Mucosa of descending colon (tissue), 1 donor: ENCODE measurements around the genes RASSF6, CXCL6, CXCL3 and PARM1.

DNA sequence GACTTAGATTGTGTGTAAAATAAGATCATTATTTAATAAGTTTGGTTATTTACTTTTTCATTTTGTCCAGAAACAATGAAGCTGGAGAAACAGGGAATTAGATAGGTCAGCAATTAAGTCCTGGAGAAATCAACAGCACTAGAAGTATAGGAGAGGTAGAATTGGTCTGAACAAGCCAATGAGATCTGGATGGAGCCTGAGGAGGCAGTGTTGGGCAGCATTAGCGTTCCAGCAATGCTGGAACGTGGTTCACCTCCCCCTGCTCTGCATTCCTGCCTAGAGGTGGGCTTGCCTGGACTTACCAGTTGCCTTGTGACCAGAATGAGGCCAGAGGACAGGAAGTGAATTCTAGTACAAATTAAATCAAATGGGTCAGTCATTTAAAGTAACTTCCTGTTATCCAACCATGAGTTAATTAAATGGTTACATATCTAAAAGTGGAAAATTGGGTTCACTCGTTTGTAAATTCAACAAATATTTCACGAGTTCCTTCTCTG is 4.6 kb downstream of the RASSF6 start:
- PRO-cap: no peak

DNA sequence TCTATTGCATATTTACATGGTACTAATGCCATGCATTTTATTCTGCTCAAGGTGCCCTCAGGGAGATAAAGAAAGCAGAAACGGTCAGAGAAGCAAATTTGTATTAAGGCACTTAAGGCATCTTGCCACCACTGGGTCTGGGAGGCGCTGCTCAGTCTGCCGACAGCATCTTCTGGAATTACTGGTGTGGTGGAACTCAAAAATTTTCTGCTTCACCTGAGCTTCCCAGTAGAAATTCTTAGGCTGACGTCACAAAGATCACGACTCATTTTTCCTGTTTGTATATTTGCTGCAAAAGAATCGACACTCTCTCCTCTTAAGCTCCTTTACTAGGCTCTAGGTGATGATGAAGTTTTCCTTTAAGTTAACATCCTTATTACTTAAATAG is 3.0 kb downstream of the RASSF6 start:
- PRO-cap: no peak

GRCh38 chr4:73619949-73621211 is at the start of gene RASSF6:
Gene RASSF6 (minus strand): TSS chr4:73620436.
- PRO-cap: unidirectional peak, minus-strand start at chr4:73620177; bidirectional peak, plus-strand start at chr4:73620696, minus-strand start at chr4:73620436

DNA sequence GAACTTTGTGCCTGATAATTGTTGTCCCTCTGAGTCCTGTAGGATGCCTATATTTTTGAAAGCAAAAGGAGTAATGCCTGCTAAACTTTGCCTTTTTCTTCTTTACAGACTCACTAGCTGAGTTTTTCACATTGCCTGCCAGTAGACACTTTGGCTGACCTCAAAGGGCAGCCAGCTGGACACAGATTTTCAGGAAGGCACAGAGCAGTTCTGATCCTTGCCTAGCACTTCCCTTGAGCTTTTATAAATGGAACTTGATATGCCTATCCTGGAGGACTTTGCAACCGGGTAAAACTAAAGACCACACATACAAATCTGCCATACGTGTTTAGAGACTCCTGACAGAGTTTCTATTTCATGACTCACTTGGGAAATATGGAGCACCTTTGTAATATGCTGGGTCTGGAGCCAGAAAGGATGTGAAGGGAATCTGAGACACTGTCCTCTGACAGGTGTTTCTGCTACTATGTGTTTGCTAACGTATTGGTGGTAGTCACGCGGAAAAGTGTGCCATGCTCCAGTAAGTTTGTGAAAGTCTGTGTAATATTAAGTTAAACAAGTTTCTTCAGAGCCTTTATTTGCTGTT is 56.6 kb upstream of the RASSF6 start:
- PRO-cap: no peak

DNA sequence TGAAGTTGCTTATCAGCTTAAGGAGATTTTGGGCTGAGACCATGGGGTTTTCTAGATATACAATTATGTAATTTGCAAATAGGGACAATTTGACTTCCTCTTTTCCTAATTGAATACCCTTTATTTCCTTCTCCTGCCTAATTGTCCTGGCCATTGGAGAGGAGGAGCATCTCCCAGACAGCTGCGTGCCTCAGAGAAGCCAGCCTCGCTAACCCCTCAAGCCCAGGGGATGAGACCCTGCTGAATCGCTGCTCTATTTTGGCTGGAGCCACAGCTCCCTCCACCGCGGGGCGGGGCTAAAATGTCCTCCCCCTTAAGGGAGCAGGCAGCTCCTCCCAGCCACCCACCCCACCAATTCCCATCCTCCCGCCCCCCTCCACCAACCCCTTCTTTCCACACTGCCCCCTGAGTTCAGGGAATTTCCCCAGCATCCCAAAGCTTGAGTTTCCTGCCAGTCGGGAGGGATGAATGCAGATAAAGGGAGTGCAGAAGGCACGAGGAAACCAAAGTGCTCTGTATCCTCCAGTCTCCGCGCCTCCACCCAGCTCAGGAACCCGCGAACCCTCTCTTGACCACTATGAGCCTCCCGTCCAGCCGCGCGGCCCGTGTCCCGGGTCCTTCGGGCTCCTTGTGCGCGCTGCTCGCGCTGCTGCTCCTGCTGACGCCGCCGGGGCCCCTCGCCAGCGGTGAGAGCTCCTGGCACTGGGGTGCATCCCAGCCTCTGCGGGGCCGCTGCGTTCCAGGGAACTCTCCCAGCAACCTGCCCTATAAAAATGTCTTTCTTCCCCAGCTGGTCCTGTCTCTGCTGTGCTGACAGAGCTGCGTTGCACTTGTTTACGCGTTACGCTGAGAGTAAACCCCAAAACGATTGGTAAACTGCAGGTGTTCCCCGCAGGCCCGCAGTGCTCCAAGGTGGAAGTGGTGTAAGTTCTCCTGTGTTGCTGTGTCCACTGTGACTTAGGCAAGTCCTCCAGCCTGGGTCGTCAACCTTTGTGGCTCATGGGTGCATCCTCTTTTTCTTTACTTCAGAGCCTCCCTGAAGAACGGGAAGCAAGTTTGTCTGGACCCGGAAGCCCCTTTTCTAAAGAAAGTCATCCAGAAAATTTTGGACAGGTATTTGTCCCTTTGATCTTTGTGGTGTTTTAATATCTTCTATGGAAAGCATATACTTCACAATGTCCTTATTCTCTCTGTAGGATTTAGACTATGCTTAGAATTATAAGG is at the start of gene CXCL6:
CXCL6 (plus strand) TSS at position 505 of the 1,224 bp plus-strand sequence.
- PRO-cap: no peak

DNA sequence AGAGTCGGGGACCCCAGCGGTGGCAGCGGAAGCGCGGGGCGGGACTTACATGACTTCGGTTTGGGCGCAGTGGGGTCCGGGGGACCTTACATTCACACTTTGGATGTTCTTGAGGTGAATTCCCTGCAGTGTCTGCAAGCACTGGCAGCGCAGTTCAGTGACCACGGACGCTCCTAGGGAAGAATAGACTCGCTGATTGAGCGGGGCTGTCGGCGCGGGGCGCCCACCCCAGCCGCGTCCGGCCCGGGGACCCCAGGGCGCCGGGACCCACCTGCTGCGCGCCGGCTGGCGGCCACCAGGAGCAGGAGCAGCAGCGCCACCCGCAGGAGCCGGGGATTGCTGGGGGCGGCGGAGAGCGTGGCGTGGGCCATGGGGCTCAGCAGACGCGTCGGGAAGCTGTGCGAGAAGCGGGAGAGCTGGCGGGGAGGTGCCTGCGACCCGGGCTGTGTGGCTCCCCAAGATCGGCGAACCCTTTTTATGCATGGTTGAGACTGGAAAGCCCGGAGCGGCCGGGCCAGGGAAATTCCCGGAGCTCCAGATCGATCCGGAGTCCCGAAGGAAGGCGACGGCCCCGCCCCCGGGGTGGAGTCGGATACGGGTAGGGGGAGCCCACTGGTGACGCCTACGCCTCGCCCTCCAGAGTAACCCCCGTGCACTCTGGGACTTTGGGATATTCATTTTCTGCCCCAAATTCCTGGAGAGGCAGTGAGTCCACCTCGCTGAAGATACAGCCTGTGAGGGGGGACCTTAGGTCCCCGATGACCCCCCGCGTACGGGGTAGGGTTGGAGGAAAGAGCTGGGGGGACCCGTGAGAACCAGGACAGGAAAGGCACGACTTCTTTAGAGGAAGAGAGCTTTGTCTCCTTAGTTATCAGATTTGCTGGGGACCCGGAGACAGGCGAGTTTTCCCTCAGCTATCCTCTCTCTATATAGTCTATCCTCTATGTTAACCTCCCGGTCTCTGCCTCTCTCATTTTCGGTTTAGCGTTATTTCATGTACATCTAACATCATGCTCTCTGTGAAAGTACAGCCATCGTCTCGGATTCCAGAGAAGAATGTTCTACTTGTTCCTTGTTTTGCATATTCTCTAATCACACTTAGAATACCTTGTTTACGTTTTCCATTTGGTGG is at the start of gene CXCL3:
CXCL3 (minus strand) TSS at position 449 of the 1,132 bp plus-strand sequence.
- PRO-cap: bidirectional peak, plus-strand start at position 811 of the sequence, minus-strand start at position 449 of the sequence

GRCh38 chr4:74079220-74079536 is 19.8 kb downstream of the CXCL2 start:
- PRO-cap: no peak

DNA sequence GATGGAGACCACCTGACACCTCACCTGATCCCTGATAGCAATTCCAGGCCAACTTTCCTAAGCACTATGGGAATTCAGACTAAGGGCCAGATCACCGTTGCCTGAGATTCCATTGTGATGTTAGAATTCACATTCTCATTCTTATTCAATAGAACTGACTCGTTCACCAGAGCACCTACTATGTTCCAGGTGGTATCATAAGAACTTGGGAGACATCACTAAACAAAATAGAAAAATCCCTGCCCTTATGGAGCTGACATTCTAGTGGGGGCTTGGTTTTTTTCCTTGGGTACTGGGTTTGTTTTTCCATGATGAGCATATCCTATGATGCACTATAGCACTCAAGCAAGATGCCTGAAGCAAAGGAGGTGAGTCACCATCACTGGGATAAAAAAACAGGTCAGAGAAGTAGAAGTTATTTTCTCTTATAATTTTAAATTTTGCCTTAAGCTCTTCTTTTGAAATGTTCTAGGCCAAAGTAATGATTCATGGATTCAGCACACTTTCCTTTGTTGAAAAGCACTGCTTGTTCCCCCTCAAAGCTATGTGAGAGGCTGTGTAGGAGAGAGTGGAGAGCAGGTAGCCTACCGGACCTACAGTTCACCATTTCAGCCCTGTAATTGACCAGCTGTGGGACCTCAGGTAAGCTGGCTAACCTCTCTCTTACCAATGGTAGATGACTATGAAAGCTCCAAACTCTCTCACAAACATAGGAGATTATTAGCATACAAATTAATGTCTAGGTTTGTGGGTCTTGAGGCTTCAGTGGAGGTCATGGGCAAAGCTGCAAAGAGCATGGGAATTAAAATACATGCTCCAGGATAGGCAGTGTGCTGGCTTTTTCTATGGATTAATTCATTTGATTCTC is 15.3 kb upstream of the CXCL2 start:
- PRO-cap: no peak

DNA sequence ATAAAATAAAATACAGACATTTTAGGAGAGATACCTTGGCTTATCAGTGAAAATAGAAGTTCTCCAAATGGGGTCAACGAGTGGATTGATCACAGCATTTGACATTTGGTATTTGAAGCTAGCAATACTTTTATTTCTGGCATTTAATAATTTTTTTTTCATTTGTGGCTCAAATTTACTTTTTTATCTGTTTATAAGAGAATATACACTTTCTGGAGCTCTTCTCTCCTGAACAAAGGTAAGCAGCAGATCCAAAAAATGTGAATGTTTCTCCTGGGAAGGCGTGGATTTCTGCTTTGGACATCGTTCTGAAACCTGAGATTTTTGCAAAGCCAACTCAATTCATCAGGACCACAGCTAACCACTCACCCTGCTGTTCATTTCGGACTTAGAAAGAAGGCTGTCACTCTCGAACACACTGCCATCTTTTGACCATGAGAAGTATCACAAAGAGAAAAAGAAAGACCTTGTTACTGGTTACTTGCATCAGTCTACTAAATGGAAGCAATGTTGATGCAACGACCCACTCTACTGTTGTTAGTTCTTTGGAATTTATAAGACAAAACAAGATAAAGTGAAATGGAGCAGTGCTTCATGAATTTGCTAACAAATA is 86.8 kb downstream of the AREG start:
- PRO-cap: no peak

DNA sequence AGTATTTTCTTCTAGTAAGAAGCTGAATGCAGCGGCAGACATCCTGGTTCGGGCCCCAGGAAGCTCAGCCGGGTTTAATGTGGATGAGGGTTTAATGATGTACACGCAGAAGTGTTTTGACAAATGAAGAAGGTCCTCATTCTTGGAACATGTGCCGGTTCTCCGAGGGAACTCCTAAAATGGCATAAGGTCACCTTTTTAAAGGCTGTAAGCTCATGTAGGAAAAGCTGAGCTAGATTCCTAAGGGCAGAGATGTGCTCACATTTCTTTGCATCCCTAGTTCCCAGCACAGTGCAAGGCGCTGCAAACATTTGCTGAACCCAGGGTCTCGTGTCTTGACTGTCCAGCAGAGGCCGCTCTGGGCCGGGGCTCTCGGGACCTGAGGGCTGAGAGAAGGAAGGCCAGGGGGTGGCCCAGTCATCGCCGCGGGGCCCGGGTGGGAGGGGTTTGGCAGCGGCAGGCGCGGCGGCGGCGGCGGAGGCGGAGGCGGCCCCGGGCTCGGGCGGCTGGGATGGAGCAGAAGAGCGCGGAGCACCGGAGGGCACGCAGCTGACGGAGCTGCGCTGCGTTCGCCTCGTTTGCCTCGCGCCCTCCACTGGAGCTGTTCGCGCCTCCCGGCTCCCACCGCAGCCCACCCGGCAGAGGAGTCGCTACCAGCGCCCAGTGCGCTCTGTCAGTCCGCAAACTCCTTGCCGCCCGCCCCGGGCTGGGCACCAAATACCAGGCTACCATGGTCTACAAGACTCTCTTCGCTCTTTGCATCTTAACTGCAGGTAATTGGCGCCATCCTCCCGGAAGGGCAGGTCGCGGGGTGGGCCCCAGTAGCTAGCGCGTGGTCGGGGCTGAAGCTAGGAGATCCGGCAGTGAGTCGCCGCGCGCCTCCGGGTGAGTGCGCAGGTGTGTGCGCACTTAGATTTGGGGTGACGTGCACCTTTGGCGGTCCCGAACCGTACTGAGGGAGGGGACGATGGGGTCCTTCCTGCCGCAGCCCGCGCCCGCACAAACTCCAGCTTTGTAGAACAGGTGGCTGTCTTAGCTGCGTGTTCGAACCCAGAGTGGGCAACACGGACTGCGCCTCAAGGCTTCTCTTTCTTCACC is at the start of gene PARM1:
PARM1 (plus strand) TSS at position 519 of the 1,098 bp plus-strand sequence.
- PRO-cap: unidirectional peak, plus-strand start at position 519 of the sequence

- PRO-cap: bidirectional peak, plus-strand start at chr4:75030933, minus-strand start at chr4:75030792
Observed at GRCh38 chr4:75030638-75031099, 97.8 kb downstream of the PARM1 start.

DNA sequence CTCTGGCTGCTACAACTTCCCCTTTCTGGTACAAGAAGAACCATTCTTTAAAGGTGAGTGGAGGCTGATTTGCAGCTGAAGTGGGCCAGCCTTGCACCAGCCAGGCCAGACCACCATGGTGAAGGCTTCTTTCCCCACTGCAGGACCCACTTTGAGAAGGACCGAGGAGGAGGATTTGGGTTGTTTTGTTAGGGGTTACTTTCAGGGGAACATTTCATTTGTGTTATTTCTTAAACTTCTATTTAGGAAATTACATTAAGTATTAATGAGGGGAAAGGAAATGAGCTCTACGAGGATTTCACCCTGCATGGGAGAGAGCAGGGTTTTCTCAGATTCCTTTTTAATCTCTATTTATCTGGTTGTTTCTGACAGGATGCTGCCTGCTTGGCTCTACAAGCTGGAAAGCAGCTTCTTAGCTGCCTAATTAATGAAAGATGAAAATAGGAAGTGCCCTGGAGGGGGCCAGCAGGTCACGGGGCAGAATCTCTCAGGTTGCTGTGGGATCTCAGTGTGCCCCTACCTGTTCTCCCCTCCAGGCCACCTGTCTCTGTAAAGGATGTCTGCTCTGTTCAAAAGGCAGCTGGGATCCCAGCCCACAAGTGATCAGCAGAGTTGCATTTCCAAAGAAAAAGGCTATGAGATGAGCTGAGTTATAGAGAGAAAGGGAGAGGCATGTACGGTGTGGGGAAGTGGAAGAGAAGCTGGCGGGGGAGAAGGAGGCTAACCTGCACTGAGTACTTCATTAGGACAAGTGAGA is 113.7 kb downstream of the PARM1 start:
- PRO-cap: no peak

DNA sequence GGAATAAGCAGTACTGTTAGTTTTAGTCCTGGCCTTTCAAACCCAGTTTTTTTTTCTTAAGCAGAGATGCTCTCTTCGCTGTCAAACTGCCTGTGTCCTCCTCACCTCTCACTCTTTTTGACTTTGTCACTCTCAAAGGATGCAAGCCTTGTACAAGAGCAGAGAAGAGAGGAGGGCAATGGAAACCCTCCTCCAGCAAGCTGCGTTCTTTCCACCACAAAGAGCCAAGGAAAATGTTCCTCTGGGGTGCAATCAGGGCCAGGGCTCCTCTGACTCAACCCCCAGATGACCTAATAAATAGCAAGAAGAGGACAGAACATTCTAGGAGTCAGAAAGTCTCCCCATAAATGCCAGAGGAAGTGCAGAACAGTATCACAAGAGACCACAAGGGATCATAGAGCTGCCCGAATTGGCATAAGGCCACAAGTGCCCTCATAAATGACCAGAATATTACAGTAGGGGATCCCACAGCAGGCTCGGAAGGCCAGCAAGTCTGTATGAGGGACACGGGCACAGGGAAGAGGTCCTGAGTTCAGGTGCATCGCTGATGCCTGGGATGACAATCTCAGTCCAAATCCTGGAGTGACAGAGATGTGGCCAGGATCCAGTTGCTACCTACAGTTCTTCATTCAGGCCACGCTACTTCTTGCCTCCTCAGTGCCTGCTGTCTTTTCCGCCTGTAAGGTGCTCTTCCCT is 186.0 kb downstream of the RCHY1 start:
- PRO-cap: no peak

GRCh38 chr4:75512068-75513088 is 1.8 kb downstream of the RCHY1 start:
- PRO-cap: no peak

- PRO-cap: no peak
Observed at GRCh38 chr4:75645017-75645880, 14.9 kb upstream of the CDKL2 start.

DNA sequence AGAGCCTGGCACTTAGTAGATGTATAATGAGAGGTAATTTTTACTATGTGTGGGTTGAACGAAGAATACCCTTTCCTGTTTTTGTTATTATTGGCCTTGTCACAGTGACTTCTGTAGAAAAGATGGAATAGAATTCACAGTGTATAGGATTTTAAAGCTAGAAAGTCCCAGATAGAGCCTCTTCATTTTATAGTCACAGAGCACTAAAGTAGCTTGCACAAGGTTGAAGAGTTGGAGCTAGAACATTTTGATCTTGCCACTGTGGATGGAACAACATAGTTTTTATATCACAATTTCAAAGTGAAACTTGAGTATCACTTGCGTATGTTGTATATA is 2.6 kb downstream of the USO1 start:
- PRO-cap: no peak

DNA sequence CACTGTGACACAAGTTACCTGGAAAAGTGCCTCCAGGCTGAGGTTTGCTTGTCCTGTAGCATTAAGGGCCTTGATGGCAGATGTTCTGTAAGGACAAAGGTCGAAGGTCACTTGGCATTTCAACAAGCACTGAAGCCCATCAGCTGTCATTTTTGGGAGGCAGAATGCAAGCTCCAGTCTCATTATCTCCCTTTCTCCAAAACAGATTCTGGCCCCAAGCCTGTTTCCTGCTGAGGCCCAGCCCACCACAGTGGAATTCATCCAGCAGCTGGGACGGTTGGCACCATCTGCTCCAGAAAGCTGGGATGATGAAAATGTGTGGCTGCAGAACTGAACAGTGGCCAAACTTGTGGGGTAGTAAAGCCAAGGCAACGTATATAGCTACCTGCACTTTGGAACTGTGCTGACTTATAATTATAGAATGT is 17.7 kb upstream of the PPEF2 start:
- PRO-cap: unidirectional peak, minus-strand start at position 349 of the sequence

- PRO-cap: no peak
Observed at GRCh38 chr4:75989878-75990484, 764 bp downstream of the SDAD1 start.

DNA sequence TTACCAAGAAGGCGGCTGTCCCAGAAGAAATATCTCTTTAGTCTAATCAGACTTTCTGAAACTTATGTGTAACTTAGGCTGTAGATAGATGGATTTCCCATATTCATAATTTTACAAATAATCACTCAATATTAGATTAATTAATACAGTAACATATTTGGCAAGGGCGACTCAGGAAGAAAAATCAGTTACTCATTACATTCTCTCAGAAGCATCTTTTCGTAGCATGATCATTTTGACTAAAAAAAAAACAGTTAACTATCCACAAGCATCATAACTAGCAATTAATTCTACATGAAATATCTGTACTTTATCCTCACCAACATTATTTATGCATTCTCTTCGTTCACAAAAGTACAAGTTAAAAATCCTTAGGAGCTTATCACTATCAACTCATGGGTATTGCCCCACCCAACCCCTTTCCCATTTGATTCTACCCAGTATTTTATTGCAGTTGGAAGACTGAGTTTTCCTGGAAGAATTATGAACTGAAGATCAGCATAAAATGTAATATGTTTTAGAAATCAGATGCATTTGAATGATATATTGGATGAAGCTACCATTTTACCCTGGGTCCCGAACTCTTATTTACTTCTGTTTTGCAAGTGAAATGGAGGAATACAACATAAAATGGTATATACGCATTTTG is 12.6 kb upstream of the NUP54 start:
- PRO-cap: no peak

DNA sequence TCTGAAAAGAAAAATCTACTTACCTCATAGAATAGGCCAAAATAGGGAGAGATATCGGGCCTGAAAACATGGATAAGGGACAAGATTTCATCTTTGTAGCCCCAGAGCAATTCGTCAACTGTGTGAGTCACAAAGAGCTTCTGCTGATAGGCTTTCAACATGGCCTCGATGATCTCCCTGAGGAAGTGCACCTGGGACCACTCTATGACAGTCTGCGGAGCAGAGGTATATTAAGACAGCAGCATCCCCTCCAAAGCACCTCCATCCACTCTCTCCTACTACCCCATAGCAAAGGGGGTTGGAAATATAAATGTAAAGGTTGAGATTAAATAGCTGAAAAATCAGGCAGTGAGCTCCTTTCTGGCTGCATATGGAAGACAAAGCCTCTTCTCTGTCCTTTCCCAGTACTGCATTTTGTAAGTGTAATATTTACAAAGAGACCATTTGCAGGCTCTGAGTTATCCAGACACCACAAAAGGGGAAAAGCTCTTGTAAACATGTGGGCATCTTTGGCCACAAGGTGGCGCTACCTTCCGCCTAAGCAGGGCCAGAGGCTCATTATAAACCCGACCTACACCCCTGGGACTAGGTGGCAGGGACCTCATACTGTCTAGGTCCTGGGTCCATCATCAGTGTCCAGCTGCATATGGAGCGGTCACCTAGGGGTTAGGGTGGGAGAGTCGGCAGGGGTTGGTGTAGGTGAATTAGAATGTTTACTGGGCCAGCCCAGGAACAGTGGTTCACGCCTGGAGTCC is 31.5 kb upstream of the NUP54 start:
- PRO-cap: no peak